Sciatic nerve (tissue), 1 donor: ENCODE results near the genes HAVCR2 and CYFIP2.

- PRO-cap, result bidirectional peak, plus-strand start at chr5:157109280, minus-strand start at chr5:157109043
These were observed at the start of gene HAVCR2 for GRCh38 chr5:157108860-157109589. Gene HAVCR2 (minus strand): TSS chr5:157109044.

- PRO-cap, result no peak
These were observed 15.3 kb downstream of the ITK start for GRCh38 chr5:157195927-157196398.

GRCh38 chr5:157249065-157249539 is 16.8 kb upstream of the CYFIP2 start:
- PRO-cap, result no peak

DNA sequence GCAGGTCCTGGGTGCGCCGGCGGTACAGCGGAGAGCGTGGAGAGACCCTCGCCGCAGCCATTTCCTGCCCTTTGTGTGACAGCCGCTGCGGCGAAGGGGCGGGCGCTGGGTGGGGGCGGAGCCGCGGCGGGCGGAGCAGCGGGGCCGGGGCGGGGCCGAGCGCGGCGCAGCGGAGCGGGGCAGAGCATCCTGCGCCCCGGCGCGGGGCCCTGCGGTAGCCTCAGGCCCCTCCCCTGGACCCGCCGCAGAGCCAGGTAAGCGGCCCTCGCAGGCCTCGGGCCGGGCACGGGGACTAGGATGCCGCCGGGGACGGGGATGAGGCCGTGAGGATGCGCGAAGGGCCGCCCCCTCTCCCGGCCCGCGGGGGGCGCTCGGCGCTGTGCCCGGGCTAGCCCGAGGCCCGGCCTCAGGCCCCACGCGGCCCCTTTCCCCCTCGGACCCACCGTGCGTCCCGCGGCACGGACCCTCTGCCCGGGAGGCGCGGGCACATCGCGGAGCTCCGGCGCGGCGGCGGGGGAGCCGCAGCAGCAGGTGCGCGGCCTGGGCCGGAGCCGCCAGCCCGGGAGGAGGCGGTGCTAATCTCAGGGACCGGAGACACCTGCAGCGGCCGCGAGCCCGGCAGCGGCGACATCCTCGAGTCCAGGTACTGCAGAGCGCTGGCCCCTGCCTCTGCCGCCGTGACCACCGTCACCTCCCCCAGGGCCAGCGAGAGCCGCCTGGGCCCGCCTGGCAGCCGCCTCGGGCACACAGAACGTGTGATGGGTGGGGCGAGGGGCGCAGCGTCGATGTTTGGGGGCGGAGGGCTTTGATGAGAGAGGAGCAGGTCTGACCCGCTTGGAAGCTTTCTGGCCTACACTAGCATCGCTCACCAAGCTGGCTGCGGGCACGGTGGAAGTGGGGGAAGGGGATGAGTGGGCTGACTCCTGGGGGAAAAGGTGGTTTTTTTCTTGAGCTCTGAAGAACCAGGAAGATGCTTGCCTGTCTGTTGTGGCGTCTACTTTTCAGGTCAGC is at the start of gene CYFIP2:
CYFIP2 (plus strand) TSS at position 182 of the 1,011 bp plus-strand sequence.
- PRO-cap, result bidirectional peak, plus-strand start at position 162 of the sequence, minus-strand start at position 73 of the sequence; bidirectional peak, plus-strand start at position 630 of the sequence, minus-strand start at position 694 of the sequence

DNA sequence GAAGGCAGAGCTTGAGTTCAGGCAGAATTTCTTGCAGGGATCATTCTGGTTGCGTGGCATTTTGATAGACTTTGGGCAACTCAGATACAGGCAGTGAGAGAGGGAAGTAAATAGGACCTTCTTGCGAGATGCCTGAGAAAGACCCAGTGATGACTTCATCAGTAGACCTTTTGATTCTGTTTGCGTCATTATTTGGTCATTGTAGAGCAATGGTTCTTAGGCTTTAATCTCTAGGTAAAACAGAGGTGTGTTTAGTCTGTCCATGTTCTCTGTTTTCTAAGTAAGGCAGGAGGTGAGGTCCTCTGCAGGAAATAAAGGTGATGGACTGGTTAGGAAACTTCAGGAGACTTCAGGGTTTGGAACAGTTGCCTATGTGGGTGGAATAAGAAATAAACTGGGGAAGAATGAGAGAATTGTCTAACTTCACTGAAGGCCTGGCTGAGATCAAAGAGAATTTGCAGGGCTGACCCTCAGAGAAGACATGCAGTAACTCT is 4.1 kb downstream of the CYFIP2 start:
- PRO-cap, result no peak

DNA sequence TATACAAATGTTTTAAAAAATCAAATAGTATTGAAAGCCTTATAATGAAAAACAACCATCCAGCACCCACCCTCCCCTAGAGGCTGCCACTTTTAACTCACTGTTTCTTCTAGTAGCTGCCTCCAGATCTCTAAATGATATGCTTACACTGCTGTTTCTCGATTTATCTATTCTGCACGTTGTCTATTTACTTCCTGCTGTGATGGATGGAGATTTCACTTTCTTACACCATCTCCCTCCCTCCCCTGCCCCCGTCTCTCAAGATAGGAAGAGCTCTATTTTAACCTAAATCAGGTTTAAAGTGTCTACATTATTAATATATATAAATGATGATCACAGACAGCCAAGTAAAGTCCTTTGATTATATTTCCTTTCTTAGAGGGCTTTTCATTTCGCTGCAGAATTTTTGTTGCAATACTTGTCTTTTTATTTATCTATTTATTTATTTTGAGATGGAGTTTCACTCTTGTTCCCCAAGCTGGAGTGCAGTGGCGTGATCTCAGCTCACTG is 6.6 kb downstream of the CYFIP2 start:
- PRO-cap, result no peak

DNA sequence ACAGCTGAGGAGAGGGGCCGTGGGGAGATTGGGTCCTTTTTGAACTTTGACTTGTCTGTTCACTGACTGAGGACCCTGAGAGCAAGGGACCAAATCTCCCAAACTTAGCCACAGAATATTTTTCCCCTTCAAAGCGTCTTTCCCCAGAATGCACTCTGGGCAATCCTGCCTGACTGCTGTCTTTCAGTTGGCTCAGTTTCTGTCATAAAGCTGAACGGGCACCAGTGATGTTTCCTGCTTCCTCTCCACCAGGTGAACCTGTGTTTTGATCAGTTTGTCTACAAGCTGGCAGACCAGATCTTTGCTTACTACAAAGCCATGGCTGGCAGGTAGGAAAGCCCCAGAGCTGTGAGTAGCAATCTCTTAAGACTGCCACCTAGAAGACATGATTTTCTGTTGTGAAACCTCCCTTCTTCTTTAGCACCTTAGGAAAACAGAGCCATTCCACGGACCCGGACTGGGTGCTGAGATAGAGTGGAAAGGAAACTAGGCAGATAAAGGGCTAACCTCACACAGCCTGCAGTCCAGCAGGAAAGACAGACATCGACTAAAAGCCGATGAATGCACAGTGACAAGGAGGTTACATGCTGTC is 17.7 kb downstream of the FNDC9 start:
- PRO-cap, result no peak

DNA sequence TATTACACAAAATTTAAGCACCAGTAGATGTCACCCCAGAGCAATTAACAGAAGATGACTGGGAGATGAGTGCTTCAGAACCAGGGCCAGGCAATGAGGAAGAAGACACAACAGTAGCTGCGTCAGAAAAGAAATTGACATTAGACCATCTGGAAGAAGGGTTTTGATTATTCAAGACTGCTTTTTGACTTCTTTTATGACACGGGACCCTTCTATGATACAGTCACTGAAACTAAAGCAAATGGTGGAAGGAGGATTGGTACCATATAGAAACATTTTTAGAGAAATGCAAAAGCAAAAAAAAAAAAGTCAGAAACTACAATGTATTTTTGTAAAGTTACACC is 28.1 kb upstream of the NIPAL4 start:
- PRO-cap, result no peak

DNA sequence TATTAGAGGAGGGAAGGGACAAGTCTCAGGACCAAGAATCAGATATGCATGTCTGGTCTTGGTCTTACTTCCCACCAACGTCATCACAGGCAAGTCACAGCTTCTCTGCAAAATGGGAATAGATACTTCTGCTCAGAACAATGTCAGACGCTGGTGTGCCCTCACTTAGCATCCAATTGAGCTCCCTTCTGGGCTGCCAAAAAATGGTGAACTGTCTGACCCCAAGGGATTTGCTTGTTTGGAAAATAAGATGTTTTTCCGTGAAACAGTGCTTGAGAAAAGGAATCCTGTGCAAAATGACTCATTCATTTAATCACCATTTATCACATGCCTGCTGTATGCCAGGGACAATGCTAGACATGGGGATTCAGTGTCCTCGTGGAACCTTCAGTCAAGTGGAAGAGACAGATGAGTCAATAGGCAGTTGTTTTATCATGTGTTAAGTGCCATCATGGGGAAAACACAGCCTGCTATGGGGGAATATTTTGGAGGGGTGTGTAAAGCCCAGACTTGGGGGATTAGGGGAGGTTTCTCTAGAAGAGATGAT is 3.6 kb downstream of the NIPAL4 start:
- PRO-cap, result no peak

DNA sequence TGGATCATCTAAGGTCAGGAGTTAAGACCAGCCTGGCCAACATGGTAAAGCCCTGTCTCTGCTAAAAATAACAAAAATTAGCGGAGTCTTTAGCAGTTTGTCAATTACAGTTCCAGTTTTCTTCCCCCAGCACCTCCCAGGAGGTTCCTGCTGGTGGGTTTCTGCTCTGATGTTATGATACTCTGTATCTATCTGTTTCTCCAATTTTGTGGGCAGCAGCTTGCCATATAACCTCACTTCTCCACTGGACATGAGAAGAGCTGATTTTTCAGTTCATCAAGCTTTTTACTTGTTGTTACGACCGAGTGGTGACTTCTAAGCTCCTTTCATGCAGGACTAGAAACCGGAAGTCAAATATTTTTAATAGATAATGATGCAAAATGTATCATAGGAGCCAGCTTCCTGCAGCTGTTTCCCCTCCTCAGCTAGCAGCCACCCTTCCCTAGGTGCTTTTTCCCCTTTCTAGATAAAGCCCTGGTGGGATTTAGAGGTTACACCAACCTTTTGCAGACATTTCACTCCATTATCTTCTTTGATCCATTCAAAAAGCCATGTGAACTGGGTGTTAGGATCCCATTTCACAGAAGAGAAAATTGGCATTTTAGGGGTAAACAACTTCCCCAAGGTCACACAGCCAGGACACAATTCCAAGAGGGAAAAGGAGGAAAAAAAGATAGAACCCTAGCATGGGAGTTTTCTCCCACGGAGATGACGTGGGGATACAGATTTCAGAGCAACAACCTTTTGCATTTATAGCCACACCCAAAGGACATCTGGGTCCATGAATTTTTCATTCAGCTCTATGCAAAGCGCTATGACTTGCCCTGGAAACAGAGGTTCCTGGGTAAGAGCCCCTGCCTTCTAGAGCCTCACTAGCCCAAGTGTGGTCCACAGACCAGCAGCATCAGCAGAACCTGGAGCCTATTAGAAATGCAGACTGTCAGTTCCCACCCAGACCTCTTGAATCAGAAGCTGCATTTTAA is 17.2 kb upstream of the ADAM19 start:
- PRO-cap, result no peak

- PRO-cap, result no peak
These were observed 26.3 kb downstream of the CLINT1 start for GRCh38 chr5:157832626-157833132.

DNA sequence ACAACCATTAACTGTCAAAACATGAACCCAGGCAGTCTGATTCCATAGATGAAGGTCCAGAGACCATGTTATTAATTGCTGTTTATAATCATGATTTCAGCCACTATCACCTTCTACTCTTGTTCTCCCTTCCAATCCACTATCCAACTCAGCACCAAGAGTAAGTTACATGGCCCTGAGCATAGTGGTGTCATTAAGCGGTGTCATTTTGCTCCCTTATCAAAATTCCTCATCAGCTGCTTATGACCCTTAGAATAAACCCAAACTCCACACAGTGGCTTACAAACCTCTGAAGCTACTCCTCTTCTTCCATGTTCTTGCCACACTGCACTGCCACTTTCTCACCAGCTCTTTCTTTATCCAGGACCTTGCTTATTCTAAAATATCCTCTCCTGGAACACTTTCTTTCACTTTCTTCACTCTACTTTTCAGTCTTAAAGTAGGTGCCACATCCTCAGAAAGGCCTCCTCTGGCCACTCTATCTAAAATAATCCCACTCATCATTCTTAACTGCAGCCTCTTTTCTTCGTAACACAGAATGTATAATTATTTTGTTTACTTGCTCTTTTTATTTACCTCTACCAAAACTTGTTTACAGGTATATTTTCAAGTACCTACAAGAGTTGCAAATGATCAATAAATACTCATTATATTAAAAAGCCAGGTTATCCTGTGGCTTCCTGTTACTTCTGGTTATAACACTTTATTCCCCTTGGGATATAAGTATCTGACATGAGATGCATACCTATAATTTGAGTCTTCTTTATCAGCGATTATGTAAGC is 22.4 kb downstream of the CLINT1 start:
- PRO-cap, result no peak

DNA sequence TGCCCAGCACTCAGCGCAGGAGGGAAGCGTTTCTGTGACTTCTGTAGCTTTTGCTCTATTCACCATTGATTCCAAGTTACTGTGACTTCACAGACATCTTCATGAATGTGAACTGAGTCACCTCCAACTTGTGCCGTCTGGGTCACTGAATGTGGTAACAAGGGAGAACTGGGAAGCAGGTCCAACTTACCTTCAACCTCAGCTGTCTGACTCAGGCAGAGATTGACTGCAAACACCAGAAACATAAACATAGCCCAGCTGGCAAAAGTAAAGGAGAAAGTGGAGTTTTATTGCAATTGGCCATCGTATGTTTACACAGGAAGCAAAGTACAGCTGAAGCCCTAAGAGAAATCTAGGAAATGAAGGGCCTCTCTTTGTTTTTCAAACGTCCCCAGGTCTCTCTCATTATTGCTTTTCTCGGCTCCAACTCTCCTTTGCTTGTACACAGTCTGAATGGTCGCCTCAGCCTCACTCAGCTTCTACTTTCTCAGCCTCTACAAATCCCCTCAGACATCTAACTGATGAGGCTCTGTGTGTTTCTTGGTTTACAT is 428.9 kb upstream of the CLINT1 start:
- PRO-cap, result no peak

DNA sequence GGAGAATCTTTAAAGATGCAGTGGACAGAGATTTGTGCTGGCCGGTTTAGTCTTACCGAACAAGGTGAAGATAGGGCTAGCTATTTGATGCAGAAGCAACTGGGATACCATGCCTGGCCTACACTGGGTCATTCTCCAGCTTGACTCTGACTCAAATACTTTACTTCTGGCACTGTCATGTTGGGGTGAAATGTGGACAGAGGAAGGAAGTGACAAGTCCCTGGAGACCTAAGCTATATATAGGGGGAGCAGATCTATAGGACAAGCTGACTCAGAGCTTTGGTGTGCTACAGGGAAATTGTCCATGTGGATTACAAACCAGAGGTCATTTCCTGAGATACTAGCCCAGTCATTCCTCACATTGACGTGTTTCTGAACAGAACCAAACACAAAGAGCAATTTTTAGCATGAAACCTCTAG is 531.6 kb upstream of the CLINT1 start:
- PRO-cap, result no peak

- PRO-cap, result no peak
These were observed 550.5 kb upstream of the CLINT1 start for GRCh38 chr5:158409410-158409864.

DNA sequence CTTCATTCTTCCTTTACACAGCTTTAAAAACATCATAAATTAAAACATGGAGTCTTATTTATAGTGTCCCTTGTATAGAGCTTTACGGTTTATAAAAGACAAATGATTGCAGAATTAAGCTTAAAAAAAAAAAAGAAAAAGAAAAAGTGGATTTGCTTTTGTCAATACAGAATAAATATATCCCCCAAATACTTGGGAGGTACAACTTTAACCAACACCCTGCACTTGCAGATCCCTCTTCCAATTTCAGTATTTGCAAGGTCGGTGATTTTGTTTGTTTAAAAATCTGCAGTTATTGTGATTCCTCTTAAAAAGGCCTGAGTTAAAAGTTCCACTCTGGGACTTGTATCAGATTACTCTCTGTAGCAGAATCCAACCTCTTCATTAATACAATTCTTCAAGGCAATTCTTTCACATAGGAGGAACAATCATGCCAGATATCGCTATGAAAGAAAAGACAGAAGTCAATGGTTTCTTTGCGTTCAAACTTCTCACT is 401.0 kb downstream of the EBF1 start:
- PRO-cap, result no peak

GRCh38 chr5:158727195-158727688 is 372.5 kb downstream of the EBF1 start:
- PRO-cap, result no peak

GRCh38 chr5:158953777-158954583 is 145.7 kb downstream of the EBF1 start:
- PRO-cap, result no peak

DNA sequence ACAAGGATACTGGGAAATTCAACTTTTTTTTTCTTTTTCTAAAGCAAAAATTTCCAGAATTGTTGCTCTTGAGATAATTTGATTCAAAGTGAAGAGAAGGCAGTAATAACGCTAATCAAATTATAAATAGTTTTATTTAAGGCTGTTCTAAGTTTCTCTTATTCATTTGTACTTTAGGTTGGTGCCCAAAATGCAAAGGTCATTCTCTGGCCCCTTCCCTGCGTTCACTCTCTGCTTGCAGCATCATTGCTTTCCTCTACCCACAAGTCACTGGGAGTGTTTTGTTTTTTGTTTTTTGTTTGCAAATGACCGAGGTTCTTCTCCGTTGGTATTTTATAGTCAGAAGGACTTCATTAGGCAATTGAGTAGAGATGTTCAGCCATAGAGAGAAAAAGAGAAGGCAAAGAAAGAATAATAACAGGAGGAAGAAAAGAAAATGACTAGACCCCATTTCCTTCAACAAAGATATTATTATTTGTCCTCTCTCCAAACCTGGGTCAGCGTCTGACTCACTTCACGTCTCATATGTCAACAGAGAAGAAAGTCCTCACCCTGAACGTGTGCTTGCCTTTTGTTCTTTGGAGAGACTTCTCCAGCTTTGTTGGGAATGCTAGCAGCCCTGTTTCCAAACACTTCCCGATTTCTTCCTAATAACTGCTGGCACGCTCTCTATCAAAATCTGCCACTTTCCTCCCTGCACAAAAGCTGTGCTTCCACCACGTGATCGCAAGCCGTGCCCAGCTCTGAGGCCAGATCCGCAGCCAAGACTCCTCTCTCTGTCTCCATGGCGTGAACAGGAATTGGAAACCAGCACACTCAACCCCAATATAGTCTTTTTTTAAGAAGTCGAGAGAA is 119.8 kb downstream of the EBF1 start:
- PRO-cap, result no peak

DNA sequence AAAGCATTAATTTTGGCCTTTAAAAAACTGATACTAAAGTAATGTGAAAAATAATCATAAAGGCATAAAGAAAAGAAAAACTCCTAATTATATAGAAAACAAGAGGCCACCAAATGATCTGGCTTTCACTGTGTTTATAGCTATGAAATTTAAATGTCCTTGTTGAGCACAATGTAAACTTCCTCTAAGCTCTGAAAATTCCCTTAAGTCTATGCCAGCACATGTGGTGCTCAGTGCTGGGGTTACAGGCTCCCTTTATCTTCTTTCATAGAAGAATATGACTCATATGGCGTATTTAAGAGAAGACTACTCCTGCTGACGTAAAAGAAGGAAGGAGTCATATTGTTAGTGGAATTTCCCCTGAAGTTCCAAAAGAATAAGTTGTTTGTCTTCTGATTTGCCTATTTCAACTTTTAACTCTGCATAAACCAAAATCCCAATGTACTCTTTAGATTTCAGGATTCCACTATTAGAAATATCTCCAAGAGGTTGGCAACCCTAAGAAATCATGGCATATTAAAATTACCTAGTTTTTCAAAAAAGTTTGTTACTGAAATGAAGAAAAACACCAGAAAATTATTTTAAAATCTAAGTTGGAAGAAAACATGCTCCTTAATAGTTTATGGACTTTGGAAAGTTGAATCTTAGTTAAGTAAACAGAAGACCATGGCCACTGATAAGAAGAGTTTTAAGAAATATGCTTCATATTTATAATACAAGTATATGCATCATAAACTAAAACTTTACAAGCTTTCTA is 30.3 kb downstream of the RNF145 start:
- PRO-cap, result no peak